Cerebral cortex (tissue), 2 donors: ENCODE results near the gene RIPPLY3.

GRCh38 chr21:36134537-36134784 lies 418 bp upstream of the CBR3 start:
- PRO-cap, 2 experiments = no peak in any of the 2 experiments

DNA sequence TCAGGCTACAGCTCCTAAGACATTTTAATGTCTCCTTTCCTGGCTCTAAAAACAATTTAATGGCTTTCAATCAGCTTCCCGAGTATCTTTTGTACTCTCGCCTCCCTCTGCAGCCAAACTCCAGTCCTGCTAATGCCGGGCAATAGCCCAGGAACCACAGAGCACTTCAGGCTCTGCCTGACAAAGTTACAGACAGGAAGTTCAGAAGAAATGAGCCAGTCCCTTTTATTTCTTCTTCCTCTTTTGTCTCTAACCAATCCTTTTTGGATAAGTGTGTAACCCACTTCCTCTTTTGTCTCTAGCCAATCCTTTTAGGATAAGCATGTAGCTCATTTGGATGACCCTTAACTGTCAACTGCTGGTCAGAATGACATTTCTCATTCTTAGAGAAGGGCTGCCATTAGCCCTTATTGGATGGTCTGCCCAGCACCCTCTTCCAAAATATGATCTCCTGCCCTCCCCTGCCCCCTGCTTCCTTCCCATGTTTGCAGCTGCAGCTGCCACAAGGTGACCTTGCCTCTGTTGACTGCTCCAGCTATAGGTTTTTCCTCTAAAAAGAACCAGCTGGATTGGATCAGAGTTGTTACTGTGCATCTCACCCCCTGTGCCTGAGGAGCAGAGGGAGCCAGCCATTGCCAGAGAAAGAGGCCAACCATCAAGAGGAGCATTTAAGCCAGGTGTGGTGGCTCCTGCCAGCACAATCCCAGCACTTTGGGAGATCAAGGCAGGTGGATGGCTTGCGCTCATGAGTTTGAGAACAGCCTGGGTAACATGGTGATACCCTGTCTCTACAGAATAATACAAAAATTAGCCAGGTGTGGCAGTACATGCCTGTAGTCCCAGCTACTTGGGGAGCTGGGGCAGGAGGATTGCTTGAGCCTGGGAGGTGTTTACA lies 6.2 kb upstream of the DOP1B start:
- PRO-cap, 2 experiments = no peak in any of the 2 experiments

DNA sequence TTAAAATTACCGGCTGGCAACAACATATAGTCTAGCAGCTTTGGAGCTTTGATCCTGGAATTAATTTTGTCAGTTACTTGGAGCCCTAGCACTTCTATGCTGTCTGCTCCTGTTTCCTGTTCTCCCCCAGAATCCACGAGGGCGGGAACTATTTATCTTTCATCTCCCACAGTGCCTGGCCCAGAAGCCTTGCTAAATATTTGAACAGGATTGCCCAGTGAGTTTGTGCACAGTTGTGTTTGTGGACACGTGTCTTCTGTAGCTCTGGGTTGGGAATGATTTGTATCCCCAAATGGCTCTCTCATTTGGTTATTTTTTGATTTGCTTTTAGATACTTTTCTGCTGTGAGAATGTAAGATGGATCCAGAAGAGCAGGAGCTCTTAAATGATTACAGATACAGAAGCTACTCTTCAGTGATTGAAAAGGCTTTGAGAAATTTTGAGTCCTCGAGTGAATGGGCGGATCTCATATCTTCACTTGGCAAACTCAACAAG lies 7.8 kb downstream of the DOP1B start:
- PRO-cap, 2 experiments = no peak in any of the 2 experiments

DNA sequence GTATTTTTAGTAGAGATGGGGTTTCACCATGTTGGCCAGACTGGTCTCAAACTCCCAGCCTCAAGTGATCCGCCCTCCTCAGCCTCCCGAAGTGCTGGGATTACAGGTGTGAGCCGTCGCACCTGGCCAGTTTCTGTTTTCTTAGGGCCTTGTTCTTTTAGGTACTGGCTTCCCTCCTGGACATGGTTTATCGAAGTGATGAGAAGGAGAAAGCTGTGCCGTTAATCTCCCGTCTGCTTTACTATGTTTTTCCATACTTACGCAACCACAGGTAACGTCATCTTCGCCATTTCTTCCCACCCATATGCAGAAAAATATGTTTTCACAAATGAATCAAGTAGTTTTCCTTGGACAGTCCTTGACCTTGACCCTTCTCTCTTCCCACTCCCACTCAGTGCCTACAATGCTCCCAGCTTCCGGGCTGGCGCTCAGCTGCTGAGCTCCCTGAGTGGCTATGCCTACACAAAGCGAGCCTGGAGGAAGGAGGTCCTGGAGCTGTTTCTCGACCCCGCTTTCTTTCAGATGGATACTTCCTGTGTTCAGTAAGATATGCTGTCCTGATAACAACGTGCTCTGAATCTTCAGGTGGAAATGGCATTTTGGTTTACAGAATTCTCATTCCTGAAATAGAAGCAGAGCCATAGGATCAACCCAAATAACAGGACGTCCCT lies 42.0 kb upstream of the MORC3 start:
- PRO-cap, 2 experiments = no peak in any of the 2 experiments

DNA sequence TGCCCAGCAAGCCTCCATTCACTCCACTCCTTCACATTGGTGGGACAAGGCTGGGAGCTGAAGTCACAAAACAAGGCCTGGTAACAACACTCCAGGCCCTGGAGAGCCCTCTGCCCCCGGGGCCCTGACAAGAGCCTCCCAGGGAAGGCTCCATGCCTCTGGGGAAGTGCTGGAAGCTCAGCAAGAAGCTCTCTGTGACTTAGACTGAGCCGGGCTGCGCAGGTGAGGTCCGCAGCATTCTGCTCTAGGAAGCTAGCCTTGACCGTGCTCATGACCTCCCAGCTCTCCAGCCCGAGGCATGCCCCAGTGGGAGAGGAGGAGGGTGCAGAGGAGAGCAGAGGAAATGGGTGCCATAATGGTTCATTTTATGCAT lies 105.8 kb upstream of the SIM2 start:
- PRO-cap, 2 experiments = no peak in any of the 2 experiments

GRCh38 chr21:36698194-36698576 lies 730 bp upstream of the SIM2 start:
- PRO-cap, 2 experiments = no peak in any of the 2 experiments

DNA sequence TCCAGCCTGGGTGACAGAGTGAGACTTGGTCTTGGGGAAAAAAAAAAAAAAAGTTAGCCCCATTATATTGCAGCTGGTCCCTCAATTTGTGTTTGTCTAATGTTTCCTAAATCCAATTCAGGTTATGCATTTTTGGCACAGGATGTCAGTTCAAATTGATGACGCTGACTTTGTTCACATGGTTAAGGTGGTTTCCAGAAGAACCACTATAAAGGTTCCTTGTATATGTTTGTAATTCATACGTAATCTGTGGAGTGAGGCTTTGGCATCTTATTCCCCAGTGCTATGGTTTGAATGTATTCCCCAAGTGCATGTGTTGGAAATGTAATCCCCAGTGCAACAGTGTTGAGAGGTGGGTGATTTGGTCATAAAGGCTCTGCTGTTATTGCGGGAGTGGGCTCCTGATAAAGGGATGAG lies 19.3 kb upstream of the HLCS start:
- PRO-cap, 2 experiments = no peak in any of the 2 experiments

- PRO-cap, 2 experiments = no peak in any of the 2 experiments
Observed at GRCh38 chr21:37006162-37007447, at the start of gene RIPPLY3. Gene RIPPLY3 (plus strand): TSS chr21:37006702.

DNA sequence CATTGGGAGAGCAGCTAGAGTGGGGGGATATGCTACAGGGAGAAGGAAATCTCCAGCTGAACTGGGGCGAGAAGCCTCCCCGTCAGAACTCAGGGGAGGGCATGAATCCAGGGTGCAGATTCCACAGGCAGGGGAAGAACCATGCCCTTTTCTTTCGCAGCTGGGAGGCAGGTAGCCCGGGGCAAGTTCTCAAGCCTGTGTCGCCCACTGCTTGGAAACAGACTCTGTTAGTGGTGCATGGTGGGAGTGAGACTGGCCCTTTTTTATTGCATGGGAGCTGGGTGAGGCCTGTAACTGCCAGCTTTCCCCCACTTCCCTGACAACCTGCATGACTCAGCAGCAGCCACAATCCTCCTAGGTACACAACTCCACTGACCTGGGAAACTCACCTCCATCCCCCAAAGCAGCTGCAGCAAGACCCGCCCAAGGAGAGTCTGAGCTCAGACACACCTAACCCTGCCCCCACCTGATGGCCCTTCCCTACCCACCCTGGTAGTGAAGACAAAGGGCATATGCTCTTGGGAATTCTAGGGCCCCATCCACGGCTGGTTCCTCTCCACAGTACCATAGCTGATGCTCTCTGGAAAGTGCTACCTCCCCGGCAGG lies 25.8 kb downstream of the PIGP start:
- PRO-cap, 2 experiments = no peak in any of the 2 experiments

- PRO-cap, 2 experiments = no peak in any of the 2 experiments
Observed at GRCh38 chr21:37082492-37083124, 9.6 kb downstream of the TTC3 start.

DNA sequence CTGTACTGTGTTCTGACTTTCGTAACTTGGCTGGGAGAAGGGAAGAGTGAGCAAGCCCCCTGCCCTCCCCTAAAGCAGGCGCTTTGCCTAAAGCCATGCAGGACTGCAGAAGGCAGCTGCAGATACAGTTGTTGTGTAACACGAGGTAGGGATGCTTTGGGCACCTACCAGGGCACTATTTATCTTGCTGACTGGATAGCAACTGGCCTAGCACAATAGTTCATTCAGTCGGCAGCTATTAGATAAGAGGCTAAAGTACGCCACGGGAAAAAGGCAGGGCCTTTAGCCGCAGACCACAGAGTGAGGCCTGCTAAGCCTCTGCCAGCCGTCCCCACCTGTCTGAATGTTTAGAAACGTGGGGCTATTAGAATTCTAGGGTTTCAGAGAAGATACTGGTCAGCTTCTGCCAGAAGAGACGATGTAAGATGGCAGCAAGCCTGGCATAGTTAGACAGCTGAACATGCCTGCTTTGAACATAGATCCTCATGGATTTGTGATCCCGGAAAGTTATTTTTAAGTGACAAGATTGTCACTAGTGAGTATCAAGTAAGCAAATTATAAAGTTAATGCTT lies 81.0 kb downstream of the TTC3 start:
- PRO-cap, 2 experiments = no peak in any of the 2 experiments

DNA sequence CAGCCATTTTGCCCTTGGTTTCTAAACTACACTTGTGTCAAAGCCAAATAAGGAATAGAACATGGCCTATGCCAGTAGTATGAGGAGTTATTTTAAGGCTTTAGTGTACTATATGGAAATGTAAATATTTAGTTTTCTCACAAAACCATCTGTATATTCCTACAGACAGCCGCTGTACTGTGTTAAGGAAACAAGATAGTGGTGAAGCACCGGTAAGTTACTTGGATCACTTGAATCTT lies 86.4 kb downstream of the TTC3 start:
- PRO-cap, 2 experiments = no peak in any of the 2 experiments

DNA sequence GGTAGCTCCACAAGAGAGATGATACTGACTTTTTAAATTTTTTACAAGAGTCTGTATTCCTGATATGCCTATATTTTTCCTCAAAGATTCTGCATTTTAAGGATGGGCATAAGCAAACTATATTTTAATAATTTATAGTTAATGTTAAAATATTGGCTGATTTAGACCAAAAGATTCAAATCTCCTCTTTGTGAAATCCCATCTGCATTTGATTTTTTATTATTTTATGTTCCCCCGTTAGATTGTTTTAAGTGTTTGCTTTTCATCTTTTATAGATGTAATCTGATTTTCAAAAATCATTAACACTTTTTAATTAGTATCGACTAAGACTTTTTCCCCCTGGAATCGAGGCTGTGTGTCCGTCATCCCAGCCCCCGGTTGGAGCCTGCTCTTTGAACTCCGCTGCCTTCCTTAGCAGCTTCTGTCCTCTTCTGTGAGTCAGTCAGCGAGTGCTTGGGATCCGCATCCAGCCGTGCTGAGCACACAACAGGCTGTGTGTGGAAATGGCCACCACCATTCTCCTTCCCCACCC lies 65.1 kb downstream of the VPS26C start:
- PRO-cap, 2 experiments = no peak in any of the 2 experiments

DNA sequence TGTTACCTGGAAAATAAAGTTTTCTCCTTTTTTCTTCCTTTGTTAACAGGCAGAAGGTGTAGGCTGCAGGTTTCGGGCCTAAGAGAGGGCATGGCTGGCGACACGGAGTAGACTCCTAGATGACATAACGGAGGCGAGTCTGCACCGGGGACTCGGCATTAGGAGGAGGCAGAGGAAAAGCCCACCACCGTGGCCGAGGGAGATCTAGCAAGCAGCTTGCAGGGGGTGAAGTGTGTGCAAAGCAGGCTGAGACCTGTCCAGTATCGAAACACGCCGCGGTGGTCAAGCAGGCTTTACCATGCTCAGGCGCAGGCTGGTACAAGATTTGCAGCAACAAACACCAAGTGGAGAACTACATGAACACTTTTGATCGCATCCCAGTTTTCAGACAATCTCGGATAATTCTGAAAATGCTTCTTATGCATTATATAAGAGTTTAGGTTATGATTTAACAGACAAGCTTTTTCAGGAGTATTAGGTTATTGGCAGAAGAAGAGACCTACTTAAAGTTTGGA lies 8.6 kb downstream of the VPS26C start:
- PRO-cap, 2 experiments = no peak in any of the 2 experiments

DNA sequence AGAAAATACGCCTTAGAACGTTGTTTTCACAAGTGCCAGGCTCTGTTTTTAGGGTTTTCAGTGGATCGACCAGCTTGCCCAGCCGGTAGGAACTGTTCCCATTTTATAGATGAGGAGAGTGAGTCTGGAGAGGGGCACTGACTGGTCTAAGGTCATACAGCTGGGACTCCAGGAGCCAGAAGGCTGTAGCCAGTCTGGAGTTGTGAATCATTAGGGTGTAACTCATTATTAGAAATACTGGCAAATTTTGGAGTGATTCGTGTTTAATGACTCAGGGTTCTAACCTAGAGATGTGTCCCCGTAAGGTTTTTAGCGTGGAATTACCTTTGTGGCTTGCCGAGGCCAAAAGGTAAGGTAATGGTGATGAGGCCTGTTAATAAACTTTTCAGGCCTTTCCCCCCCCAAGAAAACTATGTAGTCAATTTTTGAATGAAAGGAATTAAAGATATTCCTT lies 2.0 kb downstream of the DYRK1A start:
- PRO-cap, 2 experiments = peak in 1 of 2 experiments; most common minus-strand start position 185 of the sequence (in 1)

- PRO-cap, 2 experiments = no peak in any of the 2 experiments
Observed at GRCh38 chr21:37376979-37377178, 10.3 kb downstream of the DYRK1A start.

GRCh38 chr21:37382037-37382462 lies 15.5 kb downstream of the DYRK1A start:
- PRO-cap, 2 experiments = no peak in any of the 2 experiments

DNA sequence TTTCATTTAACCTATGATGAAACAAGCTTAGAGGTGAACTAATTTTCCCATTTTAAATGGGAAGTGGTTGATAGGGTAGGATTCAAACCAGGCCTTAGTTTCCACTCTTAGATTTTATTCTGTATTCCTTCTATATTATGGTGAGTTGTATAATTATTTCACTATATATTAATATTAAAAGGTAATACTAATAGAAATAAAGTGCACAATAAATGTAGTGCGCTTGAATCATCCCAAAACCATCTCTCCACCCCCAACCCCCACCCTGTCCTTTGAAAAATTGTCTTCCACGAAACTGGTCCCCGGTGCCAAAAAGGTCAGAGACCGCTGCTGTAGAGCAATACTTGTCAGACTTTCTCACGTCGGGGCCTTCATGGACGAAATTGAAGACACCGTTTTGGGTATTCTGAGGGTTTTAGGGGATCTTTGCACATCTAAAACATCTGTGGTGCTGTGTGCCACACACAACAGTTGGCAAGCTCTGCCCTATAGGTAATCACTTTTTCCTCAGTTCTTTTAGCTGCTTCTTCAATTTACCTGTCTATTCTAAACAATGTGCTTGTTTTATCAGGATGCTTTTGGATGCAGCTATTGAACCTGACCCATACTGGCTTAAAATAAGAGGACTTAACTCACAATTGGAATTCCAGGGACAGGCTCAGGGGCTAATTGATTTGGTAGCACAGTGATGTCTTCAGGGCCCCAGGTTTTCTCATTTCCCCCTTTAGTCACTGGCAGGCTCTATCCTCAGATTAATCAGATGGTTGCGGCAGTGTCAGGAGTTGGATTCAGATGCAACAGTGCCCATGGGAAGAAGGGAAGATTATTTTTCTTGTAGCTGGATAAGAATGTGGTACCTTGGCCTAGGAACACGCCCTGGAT lies 19.7 kb downstream of the DYRK1A start:
- PRO-cap, 2 experiments = no peak in any of the 2 experiments

- PRO-cap, 2 experiments = no peak in any of the 2 experiments
Observed at GRCh38 chr21:37865898-37866702, 50.2 kb downstream of the KCNJ6 start.

DNA sequence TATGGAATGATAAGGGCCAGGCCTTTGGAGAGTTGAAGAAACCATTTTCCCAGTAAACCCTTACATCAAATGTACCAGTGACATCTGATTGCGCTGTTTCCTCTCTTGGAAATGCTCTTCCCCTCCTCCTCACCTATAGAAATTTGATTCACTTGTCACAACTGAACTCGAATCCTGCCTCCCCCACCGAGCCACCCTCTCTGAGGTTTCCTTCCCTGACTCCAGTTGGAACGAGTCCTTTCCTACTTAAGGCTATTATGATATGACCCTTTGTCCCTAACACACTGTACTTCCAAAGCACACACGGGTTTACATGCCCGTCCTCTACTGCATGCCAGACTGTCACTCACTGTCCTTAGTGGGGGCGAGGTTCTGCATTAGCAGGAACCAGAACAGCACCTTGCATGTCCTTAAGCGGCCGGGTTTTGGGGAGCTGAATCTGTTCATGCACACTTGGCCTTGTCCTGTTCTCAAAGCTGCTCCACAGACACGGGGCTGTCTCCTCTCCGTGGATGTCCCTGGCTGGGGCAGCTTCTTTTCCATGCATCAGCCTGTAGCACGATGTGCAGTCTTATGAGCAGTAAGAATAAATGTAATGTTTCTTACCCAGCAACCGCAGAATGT lies 164.6 kb upstream of the KCNJ6 start:
- PRO-cap, 2 experiments = no peak in any of the 2 experiments